NCI-H460 (cell line): ENCODE measurements around a stretch of chrX.

GRCh38 chrX:287669-288134 is 6.5 kb downstream of the PLCXD1 start:
RAMPAGE:
- cytosol, long total RNA, result no peak
- long total RNA, result no peak
- nucleus, long total RNA, result no peak

DNA sequence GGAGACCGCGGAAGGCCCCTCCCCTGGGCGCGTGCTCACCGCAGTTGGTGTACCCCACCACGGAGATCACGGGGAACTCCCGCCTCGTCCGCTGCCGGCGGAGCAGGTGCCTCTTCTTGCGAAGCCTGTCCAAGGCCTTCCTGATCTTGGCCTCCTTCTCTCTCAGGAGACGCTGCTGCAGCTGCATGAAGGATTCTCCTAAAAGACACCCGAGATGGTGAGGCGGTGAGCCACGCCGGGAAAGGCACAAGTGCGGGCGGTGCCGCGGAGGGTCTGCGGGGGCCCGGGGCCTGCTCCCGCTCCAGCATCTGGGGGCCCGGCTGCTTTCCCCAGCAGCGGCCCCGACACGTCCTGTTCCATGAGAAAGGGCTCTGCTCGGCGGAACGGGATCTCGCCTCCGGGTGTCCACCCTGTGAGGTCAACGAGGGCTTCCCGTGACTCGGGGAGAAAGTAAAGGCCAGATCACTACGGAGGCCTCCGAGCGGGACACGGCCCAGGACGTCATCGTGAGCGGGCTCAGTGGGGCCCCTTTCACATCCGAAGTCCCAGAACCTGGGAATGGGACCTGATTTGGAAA is 5.8 kb downstream of the GTPBP6 start:
RAMPAGE:
- cytosol, long total RNA, result no peak
- long total RNA, result no peak
- nucleus, long total RNA, result no peak

GRCh38 chrX:314950-315824 is 3.4 kb downstream of the GTPBP6 start:
RAMPAGE:
- cytosol, long total RNA, result no peak
- long total RNA, result no peak
- nucleus, long total RNA, result no peak

DNA sequence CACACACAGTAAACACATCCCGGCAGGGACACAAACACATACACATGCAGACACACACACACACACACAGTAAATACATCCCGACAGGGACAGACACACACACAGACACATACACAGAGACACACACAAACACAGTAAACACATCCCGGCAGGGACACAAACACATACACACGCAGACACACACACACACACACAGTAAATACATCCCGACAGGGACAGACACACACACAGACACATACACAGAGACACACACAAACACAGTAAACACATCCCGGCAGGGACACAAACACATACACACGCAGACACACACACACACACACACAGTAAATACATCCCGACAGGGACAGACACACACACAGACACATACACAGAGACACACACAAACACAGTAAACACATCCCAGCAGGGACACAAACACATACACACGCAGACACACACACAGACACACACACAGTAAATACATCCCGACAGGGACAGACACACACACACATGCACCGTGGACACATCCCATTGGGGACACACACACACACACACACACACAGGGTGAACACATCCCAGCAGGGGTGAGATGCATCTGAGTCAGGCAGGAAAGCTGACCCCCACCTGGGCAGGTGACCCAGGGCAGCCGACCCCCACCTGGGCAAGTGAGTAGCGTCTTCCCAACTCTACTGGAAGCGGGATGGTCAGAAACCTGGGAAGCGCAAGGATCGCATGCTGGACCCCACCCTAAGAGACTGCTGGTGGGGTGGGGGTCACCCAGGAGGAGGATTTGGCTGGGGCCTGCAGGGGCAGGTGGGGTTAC is 2.6 kb downstream of the GTPBP6 start:
RAMPAGE:
- cytosol, long total RNA, result no peak
- long total RNA, result no peak
- nucleus, long total RNA, result no peak

GRCh38 chrX:367661-368124 is 19.0 kb downstream of the PPP2R3B start:
RAMPAGE:
- cytosol, long total RNA, result no peak
- long total RNA, result no peak
- nucleus, long total RNA, result no peak

DNA sequence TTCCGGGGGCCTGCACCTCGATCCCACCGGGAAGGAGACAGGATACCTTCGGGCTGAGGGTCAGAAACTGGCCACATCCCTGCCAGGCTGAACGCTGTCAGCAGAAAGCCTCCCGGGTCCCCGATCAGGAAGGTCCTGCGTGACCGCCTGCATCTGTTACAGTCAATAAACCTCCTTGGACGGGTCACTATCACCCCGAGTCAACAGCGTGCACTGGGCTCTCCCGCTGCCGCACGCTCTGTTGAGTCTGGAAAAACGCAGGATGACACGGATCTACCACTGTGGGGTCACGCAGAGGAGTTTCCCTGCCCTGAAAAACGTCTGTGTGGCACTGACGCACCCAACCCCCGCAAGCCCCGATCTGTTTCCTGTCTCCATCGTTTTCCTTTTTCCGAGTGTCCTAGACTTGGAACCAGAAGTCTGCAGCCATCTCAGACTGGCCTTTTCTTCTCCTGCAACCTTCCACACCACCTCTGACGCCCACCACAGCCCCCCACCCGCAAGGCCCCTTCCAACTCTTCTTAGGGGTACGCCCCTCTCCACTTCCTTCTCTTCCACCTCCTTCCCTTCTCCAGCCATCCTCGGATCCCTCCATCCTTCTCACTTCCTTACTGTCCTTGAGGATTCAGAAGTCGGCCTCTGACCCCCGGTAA is 12.0 kb downstream of the PPP2R3B start:
RAMPAGE:
- cytosol, long total RNA, result no peak
- long total RNA, result no peak
- nucleus, long total RNA, result no peak

GRCh38 chrX:1389733-1390289 is 2.1 kb downstream of the SLC25A6 start:
RAMPAGE:
- cytosol, long total RNA, result no peak
- long total RNA, result no peak
- nucleus, long total RNA, result no peak

GRCh38 chrX:1405240-1405892 is 13.5 kb upstream of the SLC25A6 start:
RAMPAGE:
- cytosol, long total RNA, result no peak
- long total RNA, result no peak
- nucleus, long total RNA, result no peak

GRCh38 chrX:1419679-1420733 is 28.1 kb upstream of the SLC25A6 start:
RAMPAGE:
- cytosol, long total RNA, result no peak
- long total RNA, result no peak
- nucleus, long total RNA, result no peak

DNA sequence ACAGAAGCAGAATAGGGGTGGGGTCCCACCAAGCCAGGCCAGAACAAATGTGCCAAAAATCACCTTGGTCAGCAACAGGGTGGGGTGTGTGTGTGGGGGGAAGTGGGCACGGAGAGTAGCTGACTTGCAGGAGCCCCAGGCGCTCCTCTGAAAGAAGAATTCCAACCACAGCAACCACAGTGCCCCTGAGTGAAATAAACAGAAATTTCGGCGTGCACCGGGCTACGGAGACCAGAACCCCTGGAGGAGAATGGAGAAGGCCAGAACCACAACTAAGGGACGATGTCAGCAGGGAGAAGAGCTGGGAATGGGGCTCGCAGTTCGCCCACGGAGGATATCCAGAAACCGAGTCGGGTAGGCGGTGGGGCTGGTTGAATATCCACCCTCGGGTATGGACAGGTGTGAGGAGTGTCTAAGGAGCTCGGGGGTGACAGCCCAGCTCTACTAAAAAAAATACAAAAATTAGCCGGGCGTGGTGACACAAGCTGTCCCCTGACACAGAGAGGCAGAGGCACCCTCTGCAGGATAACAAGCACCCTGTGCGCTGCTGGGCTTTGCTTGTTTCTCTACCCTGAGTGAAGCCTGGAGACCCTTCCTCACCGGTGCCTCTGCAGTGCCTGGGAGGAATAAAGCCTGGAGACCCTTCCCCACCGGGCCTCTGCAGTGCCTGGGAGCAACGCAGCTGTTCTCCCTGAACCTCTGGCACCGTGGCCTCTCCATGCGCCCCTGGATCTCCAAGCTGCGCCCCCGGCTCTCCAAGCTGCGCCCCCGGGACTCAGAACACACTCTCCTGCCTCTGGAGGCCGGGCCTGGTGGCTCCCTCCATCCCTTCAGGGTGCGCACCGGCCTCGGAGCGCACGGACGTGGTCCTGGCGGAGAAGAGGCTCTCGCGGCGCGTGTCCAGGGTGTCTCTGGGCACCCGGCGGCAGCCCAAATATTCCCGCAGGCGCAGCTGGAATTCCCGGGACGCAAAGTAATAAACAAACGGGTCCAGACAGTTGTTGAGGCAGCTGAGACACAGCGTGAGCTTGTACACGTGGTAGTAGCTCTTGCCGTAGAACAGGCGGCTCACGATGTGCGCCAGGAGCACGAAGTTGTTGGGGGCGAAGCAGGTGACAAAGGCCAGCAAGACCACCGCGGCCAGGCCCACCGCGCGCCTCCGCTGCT is 12.4 kb upstream of the ASMTL start:
RAMPAGE:
- cytosol, long total RNA, result no peak
- long total RNA, result no peak
- nucleus, long total RNA, result no peak

DNA sequence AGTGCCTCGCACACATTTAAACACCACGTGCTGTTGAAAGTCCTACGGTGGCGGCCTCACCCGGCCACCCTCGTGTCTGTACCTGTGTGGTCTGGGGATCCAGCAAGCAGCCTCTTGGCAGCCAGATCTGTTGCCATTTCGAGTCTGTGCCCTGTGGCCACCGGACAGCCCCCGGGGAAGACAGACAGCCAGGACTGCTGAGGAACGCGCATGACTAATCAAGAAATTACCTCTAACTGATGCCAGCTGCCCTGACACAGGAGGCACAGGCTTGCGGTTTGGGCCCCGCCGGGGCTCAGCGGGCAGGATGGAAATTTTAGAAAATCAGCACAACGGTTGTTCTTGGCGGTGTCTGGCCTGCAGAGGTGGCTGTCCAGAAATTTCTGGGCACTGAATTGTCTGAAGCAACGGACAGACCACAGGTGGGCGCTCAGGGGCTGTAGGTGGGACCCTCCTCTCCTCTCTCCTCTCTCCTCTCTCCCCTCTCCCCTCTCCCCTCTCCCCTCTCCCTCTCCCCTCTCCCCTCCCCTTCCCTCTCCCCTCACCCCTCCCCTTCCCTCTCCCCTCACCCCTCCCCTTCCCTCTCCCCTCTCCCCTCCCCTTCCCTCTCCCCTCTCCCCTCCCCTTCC is 15.7 kb upstream of the ASMTL start:
RAMPAGE:
- cytosol, long total RNA, result no peak
- long total RNA, result no peak
- nucleus, long total RNA, result no peak

RAMPAGE:
- cytosol, long total RNA, result no peak
- long total RNA, result no peak
- nucleus, long total RNA, result no peak
Observed at GRCh38 chrX:1500751-1501587, 36.0 kb downstream of the P2RY8 start.

RAMPAGE:
- cytosol, long total RNA, result no peak
- long total RNA, result no peak
- nucleus, long total RNA, result no peak
Observed at GRCh38 chrX:2175755-2176441, 324.9 kb downstream of the DHRSX start.

DNA sequence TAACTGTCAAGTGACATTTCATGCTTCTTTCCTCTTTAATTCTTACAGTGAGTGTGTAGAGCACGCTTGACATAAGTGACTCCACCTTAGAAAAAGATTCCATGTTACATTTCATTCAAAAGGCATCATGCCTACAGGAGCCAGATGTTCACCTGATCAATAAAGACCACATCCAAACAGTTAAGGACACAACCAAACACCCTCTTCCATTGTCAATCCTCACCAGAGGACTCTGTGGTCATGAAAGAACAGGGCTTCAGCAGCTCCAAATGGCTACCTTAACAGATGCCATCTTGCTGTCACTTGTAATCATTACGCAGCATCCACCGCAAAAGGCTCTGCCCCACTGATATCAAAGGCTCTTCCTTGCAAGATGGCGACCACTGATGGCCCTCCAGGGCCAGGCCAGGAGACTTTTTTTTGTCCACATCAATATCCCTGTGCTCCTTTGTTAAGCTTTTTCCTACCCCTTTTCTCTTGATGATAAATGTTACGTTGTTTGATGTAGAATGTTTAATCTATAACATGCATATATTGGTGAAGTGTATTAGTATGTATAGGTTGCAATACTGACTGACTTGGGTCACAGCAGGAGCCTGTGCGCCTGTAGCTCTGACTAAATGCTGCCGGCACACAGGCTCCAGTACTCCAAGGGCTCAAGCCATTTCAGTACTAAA is 157.3 kb downstream of the DHRSX start:
RAMPAGE:
- cytosol, long total RNA, result no peak
- long total RNA, result no peak
- nucleus, long total RNA, result no peak

DNA sequence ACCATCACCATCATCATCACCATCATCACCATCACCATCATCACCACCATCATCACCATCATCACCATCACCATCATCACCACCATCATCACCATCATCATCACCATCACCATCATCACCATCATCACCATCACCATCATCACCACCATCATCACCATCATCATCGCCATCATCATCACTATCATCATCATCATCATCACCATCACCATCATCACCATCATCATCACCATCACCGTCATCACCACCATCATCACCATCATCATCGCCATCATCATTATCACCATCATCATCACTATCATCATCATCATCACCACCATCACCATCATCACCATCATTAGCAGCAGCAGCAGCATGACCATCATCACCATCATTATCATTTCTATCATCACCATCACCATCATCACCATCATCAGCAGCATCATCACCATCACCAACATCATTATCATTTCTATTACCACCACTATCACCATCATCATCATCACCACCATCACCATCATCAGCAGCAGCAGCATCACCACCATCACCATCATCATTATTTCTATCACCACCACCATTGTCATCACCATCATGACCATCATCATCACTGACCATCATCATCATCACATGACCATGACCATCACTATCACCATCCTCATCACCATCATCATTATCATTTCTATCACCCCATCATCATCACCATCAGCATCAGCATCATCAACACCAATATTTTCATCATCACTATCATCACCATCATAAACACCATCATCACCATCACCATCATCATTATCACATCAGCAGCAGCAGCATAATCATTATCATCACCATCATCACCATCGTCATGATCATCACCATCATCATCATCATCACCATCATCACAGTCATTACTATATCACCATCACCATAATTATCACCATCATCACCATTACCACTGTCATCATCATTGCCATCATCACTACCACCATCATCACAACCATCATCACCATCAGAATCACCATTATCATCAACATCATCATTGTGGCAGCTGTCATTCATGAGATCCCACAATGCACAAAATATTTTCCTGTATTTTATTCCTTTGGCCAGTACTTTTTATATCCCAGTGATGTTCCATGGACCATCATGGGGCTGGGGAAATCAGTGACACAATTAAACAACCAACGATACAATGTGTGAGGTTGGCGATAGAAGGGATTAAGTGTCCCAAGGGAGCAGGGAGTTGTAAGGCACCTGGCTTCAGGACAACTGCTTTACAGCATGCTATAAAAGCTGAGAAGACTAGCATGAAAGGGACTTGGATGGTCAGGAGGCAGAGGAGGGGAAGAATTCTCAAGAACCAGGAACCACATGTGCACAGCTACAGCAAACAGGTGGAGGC is 117.7 kb downstream of the DHRSX start:
RAMPAGE:
- cytosol, long total RNA, result no peak
- long total RNA, result no peak
- nucleus, long total RNA, result no peak

GRCh38 chrX:2463911-2464358 is 36.8 kb downstream of the DHRSX start:
RAMPAGE:
- cytosol, long total RNA, result no peak
- long total RNA, result no peak
- nucleus, long total RNA, result no peak

DNA sequence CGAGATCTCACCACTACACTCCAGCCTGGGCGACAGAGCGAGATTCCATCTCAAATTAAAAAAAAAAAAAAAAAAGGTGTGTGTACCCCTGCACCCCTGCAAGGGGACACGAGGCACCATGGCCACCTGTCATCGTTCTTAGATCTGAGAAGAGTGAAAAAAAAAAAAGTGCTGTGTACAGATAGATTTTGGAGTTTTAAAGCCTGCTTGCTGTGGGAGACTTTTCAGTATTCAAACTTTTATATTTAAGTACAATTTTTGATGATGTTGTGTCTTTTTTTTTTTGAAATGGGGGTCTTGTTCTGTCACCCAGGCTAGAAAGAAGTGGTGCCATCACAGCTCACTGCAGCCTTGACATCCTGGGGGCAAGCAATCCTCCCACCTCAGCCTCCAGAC is 93.0 kb upstream of the DHRSX start:
RAMPAGE:
- cytosol, long total RNA, result no peak
- long total RNA, result no peak
- nucleus, long total RNA, result no peak

GRCh38 chrX:2607175-2607839 is 83.8 kb upstream of the CD99 start:
RAMPAGE:
- cytosol, long total RNA, result no peak
- long total RNA, result no peak
- nucleus, long total RNA, result no peak

DNA sequence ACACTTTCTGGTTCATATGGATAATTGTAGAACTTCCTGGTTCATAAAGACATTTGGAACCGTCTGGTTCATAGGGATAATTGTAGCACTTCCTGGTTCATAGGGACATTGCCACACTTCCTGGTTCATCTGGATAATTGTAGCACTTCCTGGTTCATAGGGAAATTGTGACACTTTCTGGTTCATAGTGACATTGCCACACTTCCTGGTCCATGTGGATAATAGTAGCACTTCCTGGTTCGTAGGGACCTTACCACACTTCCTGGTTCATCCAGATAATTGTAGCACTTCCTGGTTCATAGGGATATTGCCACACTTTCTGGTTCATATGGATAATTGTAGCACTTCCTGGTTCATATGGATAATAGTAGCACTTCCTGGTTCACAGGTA is 61.2 kb upstream of the CD99 start:
RAMPAGE:
- cytosol, long total RNA, result no peak
- long total RNA, result no peak
- nucleus, long total RNA, result no peak

DNA sequence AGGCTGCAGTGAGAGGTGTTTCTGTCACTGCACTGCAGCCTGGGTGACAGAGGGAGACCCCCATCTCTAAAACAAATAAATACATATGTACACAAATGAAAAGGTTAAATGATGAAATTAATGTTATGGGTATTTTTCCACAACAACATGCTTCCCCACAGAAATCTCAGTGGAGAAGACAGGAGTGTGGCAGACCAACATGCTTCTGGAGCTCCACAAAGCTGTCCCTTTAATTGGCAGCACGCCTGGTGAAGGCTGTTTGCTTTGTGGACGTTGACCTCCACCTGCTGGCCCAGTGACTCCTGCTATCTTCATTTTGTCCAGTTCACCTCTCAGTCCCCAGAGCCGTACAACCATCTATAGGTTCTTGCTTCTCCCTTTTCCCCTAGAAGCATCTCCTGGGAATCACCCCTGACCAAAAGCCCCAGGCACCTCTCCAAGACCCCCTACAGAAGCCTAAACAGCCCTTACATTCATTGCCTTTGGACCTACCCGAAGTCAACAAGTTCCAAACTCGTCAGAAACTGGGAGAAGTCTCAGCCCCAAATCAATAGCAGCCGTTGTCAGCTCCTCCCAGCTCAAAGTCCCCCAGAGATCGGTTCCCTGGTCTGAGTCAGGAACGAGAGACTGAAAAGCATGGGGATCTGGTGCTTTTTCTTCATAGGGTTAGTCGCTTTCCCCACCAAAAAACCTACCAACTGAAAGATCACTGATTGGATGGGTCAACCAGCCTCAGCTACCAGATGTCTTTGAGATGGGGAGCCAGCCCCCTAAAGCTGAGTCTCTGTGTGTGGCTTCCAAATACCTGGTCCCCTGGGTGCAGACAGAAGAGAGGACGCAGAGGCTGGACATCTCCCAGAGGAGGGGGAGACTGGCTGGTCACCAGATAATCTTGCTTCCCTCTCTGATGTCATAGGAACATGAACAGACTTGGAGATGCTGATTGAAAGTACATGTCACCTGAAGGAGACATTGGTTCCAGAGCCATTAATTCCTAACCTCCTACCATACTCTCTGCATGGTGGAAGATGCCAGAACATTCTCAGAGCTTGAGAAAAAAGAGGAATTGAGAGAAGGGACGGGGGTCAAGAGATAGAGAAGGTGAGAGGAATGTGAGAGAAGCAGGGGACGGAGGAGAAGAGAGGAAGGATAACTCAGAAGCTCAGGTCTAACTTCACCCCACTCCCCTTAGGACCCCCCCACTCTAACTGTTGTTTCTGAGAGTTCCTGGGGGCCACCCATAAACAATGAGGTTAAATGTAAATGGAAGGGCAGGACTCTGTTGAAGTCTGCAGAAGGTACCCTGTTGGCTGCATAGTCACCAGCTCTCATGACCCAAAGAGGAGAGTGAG is 36.0 kb upstream of the CD99 start:
RAMPAGE:
- cytosol, long total RNA, result no peak
- long total RNA, result no peak
- nucleus, long total RNA, result no peak